IMR-90 (cell line): ENCODE results near the genes NMD3 and MYNN.

DNA sequence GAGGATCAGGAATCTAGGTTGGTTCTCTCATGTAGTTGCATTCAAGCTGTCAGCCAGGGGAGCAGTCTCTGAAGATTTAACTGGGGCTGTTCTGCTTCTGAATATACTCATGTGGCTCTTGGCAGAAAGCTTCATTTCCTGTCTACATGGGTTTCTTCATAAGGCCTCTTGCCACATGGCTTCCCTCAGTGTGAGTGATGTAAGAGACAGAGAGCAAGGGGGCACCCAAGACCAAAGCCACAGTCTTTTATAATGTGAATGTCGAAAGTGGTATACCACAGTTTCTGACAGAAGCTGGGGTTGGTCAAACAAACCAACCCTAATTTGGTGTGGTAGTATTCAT lies 123.9 kb downstream of the B3GALNT1 start:
- RRBS: no CpG with 5 or more reads among the region's 1 CpG
CAGE:
- cytosol, long polyA plus RNA: no peak
- long polyA plus RNA: no peak
- nucleus, long polyA plus RNA: no peak

GRCh38 chr3:161217465-161218039 lies 3.6 kb upstream of the NMD3 start:
- RRBS: no CpG with 5 or more reads among the region's 5 CpGs
CAGE:
- cytosol, long polyA plus RNA: no peak
- long polyA plus RNA: no peak
- nucleus, long polyA plus RNA: no peak

GRCh38 chr3:161220913-161221814 lies at the start of gene NMD3:
Gene NMD3, plus strand, starts transcription at chr3:161221311.
- RRBS: 1% methylated on average over 32 of the region's 72 CpGs
CAGE:
- cytosol, long polyA plus RNA: start-site peak on the plus strand at chr3:161221308-161221330, 173 and 278 reads in 2 replicates
- long polyA plus RNA: start-site peak on the plus strand at chr3:161221308-161221330, 217 and 277 reads in 2 replicates
- nucleus, long polyA plus RNA: no peak

DNA sequence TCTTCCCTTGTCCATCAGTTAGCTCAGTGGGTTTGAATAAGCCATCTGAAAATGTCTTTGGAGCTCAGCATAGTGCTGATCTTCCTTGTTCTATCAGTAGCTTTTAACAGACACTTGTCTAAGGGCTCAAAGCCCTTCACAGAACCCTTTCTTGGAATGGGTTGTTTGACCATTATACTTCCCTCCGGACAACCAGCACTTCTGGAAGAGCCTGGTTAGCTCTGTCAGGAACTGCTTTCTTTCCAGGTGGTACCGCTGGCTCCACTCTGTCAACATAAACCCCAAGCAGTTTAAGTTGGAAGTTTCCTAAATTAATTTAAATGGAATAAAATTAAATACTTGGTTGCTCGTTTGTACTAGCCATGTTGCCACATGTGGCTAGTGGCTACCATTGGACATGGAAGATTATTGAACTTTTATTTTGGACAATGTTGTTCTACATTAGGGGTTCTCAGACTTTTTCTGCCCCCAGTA lies 1.8 kb downstream of the NMD3 start:
- RRBS: no CpG with 5 or more reads among the region's 3 CpGs
CAGE:
- cytosol, long polyA plus RNA: no peak
- long polyA plus RNA: no peak
- nucleus, long polyA plus RNA: no peak

- RRBS: no CpG with 5 or more reads among the region's 4 CpGs
CAGE:
- cytosol, long polyA plus RNA: no peak
- long polyA plus RNA: no peak
- nucleus, long polyA plus RNA: no peak
Observed at GRCh38 chr3:161228197-161228999, 7.3 kb downstream of the NMD3 start.

GRCh38 chr3:161282363-161282807 lies 61.3 kb downstream of the NMD3 start:
- RRBS: no CpG with 5 or more reads among the region's 4 CpGs
CAGE:
- cytosol, long polyA plus RNA: no peak
- long polyA plus RNA: no peak
- nucleus, long polyA plus RNA: no peak

GRCh38 chr3:161600031-161600713 lies 103.6 kb downstream of the OTOL1 start:
- RRBS: no CpG with 5 or more reads among the region's 9 CpGs
CAGE:
- cytosol, long polyA plus RNA: no peak
- long polyA plus RNA: no peak
- nucleus, long polyA plus RNA: no peak

DNA sequence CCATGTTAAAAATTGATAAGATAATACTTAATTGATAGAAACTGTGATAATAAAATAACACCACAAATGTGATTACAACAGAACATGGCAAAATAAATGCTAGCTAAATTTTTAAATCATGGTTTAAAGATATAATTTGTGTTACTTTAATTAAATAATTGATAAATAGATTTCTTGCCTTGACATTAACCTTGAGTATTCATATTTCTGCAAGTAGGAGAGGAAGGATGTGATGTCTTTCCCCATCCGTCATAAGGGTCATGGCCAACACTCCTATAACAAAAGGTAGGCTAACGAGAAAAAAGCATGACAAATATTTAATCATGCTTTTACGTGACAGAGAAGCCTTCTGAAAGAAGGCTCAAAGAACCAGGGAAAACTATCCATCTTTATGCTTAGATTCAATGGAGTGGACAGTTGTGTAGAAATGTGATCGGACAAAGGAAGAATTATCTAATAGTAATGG lies 135.2 kb downstream of the SERPINI1 start:
- RRBS: no CpG with 5 or more reads among the region's 4 CpGs
CAGE:
- cytosol, long polyA plus RNA: no peak
- long polyA plus RNA: no peak
- nucleus, long polyA plus RNA: no peak

DNA sequence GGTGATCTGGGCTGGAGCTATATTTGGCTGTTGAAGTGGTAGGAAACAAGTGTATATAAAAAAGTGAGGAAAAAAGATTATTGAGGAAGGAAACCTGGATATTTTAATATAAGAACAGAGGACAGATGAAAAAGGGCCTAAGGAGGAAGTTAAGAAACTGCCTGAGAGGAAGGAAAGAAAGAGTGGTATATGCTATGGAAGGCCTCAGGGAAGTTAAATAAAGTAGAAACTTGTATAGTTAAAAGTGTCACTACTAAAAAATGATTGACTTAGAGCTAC lies 164.9 kb upstream of the GOLIM4 start:
CAGE:
- cytosol, long polyA plus RNA: no peak
- long polyA plus RNA: no peak
- nucleus, long polyA plus RNA: no peak

GRCh38 chr3:168870750-168871429 lies 775.2 kb upstream of the GOLIM4 start:
- RRBS: no CpG with 5 or more reads among the region's 5 CpGs
CAGE:
- cytosol, long polyA plus RNA: no peak
- long polyA plus RNA: no peak
- nucleus, long polyA plus RNA: no peak

- RRBS: no CpG with 5 or more reads among the region's 1 CpG
CAGE:
- cytosol, long polyA plus RNA: no peak
- long polyA plus RNA: no peak
- nucleus, long polyA plus RNA: no peak
Observed at GRCh38 chr3:169205929-169206441, 457.5 kb downstream of the MECOM start.

GRCh38 chr3:169241962-169242861 lies 421.3 kb downstream of the MECOM start:
- RRBS: no CpG with 5 or more reads among the region's 19 CpGs
CAGE:
- cytosol, long polyA plus RNA: no peak
- long polyA plus RNA: no peak
- nucleus, long polyA plus RNA: no peak

DNA sequence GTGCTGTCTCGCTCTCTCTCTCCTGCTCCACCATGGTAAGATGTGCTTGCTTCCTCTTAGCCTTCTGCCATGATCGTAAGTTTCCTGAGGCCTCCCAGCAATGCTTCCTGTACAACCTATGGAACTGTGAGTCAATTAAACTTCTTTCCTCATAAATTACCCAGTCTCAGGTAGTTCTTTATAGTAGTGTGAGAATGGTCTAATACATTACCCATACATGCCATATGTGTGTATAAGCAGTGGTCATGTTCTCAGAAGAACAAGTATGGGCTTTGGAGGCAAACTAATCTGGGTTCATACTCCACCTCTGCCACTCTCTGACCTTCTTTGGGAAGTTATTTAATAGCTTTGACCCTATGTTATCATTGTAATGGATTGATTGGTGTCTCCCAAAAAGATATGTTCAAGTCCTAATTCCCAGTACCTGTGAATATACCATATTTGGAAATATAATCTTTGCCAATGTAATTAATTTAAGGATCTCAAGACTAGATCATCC lies 116.2 kb downstream of the MECOM start:
- RRBS: no CpG with 5 or more reads among the region's 2 CpGs
CAGE:
- cytosol, long polyA plus RNA: no peak
- long polyA plus RNA: no peak
- nucleus, long polyA plus RNA: no peak

GRCh38 chr3:169698979-169699395 lies 35.5 kb upstream of the MECOM start:
CAGE:
- cytosol, long polyA plus RNA: no peak
- long polyA plus RNA: no peak
- nucleus, long polyA plus RNA: no peak

DNA sequence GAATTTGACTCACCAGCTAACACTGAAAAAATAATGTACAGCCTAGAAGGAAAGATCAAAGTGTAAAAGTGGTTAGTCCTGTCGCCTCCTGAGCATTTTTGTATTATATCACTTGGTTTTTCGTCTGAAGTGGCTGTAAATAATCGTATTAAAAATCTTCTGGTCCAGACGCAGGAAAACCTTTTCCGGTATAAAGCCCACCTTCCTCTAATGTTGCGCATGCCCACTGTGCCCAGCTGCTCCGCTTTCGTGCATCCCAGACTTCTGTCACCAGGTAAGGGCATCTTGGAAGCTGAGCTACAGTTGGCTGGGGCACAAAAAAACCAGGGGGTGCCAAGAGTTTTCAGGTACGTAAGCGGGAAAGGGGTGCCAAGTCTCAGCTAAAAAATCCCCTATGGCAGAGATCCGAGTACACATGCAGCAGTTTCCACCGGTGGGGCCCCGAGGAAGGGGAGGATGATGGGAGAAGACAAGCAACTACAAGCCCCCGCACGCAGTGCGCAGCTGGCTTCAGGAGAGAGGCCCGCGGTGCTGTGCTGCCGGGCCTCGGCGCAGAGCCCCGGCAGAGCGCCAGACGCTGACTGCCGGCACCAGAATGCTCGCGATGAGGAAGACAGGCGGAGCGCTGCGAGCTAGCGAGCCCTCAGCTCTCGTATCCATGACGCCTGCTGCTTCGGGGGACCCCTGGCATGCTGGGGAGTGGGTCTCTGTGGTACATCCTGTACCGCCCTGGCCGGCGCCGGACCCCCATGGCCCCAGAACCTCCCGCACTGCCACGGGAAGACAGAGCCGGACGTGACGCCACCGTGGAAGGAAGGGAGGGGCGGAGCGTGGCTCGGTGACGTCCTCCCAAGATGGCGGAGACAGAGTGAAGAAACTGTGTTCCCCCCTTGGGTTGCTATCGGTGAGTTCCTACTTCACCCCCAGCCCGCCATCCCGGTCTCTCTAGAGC lies at the start of gene MYNN:
Gene MYNN (plus strand): TSS at position 838 of the 952 bp plus-strand sequence.
- RRBS: 3% methylated on average over 8 of the region's 52 CpGs
CAGE:
- cytosol, long polyA plus RNA: start-site peak on the plus strand centred at position 247 of the sequence, 74 bp wide, 72 and 143 reads in 2 replicates; start-site peak on the minus strand centred at position 785 of the sequence, 44 bp wide, 10 and 21 reads in 2 replicates; start-site peak on the plus strand centred at position 842 of the sequence, 52 bp wide, 488 and 943 reads in 2 replicates
- long polyA plus RNA: start-site peak on the plus strand centred at position 227 of the sequence, 35 bp wide, 95 and 92 reads in 2 replicates; start-site peak on the minus strand centred at position 767 of the sequence, 73 bp wide, 12 and 12 reads in 2 replicates; start-site peak on the plus strand centred at position 846 of the sequence, 41 bp wide, 376 and 846 reads in 2 replicates
- nucleus, long polyA plus RNA: start-site peak on the plus strand centred at position 246 of the sequence, 56 bp wide, 1,130 and 1,195 reads in 2 replicates; start-site peak on the minus strand centred at position 769 of the sequence, 45 bp wide, 34 and 48 reads in 2 replicates; start-site peak on the plus strand centred at position 845 of the sequence, 18 bp wide, 229 and 323 reads in 2 replicates

GRCh38 chr3:170001933-170002181 lies 35.2 kb downstream of the SEC62 start:
- RRBS: 72% methylated on average over 4 of the region's 6 CpGs
CAGE:
- cytosol, long polyA plus RNA: no peak
- long polyA plus RNA: no peak
- nucleus, long polyA plus RNA: no peak

DNA sequence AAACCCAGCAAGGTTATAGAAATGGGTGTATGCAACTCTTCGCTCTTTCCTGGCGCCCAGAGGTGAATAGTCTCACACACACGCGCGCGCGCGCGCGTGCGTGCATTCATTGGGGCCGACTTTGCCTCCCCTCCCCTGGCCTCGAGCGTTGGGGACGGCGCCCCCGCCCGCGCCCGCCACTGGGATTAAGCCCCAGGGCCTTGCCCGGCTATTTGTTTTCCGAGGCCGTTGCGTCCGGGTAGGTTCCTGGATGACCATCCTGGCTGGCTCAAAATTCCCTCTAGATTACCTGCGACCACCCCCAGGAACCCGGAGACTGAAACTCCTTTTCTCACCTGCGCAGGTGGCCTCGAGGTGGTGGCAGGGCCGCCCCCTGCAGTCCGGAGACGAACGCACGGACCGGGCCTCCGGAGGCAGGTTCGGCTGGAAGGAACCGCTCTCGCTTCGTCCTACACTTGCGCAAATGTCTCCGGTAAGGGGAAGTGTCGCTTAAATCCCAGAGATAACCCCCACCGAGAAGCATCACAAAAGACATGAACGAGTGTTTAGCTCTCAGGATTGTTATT lies 860 bp downstream of the GPR160 start:
- RRBS: 11% methylated on average over 14 of the region's 45 CpGs
CAGE:
- cytosol, long polyA plus RNA: no peak
- long polyA plus RNA: no peak
- nucleus, long polyA plus RNA: no peak

DNA sequence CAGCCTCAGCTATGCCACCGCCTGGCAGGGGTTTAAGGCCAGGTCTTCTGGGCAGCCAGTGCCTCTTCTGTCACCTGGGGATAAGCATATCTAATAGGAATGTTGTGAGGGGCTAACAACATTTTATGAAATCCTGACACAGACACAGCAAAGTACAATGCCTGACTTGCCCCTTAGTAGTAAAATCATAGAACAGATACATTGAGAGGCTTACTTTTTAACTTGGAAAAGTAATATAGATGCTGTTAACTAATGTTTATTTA lies 8.6 kb downstream of the GPR160 start:
- RRBS: no CpG with 5 or more reads among the region's 1 CpG
CAGE:
- cytosol, long polyA plus RNA: no peak
- long polyA plus RNA: no peak
- nucleus, long polyA plus RNA: no peak

DNA sequence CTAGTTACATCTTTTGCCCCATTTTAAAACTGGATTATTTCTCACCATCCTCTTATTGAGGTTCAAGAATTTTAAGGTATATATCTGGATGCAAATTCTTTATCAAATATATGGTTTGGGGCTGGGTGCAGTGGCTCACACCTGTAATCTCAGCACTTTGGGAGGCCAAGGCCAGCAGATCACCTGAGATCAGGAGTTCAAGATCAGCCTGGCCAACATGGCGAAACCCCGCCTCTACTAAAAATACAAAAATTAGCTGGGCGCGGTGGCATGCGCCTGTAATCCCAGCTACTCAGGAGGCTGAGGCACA lies 13.5 kb downstream of the GPR160 start:
- RRBS: no CpG with 5 or more reads among the region's 5 CpGs
CAGE:
- cytosol, long polyA plus RNA: no peak
- long polyA plus RNA: no peak
- nucleus, long polyA plus RNA: no peak

DNA sequence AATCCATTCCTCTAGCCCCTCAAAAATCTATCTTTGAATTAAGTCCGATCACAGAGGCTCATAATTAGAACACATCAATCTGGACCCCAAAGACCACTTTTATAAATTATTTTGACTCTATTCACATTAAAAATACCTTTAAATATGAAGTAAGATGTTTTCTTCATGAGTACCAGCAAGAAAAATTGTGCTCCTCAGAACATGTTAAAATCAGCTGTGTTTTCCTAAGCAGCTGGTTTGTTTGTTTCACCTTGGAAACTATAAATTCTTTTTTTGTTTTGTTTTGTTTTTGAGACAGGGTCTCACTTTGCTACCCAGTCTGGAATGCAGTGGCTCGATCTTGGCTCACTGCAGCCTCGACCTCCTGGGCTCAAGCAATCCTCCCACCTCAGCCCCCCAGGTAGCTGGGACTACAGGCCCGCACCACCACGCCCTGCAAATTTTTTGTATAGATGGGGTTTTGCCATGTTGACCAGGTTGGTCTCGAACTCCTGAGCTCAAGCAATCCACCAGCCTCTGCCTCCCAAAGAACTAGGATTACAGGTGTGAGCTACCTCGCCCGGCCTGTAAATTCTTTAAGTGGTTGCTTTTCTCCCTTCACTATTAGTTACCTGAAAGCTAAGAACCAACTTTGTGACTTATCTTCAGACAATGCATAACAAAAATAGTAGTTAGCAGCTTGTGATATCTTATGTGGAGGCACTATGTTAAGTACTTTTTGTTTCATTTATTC lies 40.0 kb downstream of the PHC3 start:
- RRBS: no CpG with 5 or more reads among the region's 8 CpGs
CAGE:
- cytosol, long polyA plus RNA: no peak
- long polyA plus RNA: no peak
- nucleus, long polyA plus RNA: no peak